Peripheral blood mononuclear cell (primary cell): ENCODE results near the genes GTSF1 and LACRT.

DNA sequence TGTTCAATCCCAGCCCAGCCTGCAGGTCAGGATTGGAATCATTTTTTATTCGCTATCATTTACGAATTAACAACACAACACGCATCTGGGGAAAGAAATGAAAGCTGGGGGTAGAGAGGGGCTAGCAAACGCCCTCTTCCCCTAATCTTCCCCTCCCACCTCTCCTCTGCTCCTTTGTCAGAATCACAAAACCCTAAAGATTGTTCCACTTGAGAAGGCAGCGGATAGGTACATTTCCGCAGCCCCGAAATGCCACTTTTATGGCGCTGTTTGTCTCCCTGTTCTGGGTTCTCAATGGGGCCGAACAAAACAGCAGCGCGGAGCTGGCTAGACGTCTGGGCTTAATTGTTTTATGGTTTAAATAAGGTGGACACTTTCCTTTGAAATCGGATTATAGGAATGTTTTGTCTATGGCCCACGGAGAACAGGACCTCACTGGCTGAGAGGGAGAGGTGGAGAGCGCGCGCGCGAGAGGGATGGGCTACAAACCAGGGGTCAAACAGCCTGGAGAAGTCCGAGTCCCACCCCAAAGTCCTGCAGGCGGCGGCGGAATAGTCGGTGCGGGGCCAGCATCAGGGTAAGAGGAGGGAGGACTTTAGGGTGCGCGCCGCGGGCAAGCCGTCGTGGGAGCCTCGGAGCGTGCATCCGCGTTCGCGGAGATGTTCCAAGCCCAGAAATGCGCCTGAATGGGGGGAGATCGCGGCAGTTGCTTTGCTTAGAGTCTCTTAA is 3.5 kb upstream of the HOXC8 start:
- PRO-cap, 8 experiments = no peak in any of the 8 experiments

DNA sequence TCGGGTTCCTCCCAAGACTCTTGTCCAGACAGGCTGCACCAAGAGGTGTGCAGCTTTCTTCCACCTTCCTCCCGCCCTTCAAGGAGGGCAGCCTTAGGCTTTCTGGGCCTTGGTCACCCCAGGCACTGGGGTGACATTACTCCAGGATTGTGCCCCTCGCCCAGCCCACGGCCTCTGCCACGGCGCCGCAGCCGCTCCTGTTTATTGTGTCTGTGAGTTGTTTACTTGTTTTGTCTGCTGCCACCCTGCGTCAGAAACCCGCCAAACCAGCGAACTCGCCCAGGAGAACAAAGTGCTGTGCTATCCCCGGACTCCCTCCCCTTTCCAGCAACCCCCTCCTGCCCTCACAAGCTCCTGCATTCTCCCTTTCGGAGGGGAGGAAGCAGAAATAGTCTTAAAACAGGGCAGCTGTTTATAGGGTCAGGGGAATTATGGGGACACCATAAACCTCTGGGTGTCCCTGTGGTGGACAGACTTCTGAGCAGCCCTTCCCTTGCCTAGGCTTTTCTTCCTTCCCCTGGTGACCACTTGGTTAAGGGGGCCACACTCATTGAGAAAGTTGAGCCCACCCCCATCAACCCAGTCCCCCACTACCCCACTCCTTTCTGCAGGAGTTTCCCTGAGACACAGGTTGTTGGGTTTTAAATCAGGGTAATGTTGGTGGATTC is 6.5 kb upstream of the HOXC6 start:
- PRO-cap, 8 experiments = no peak in any of the 8 experiments

DNA sequence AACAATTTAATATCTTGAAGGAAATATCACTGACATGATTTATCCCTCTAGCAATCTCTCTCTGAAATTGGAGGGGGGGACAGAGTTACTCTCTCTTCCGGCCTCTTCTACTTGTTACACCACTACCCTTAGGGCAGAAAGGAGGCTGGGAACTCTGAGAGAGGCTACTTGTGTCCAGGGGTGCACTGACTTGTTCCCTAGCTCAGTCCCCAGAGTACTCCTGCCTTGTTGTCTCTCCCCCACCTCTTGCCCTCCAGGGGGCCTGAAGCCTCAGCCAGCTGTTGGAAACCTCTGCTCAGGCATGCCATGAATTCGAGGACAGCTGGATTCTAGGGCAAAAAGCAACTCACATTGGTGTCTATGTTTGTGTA is 2.2 kb upstream of the HOXC6 start:
- PRO-cap, 8 experiments = no peak in any of the 8 experiments

DNA sequence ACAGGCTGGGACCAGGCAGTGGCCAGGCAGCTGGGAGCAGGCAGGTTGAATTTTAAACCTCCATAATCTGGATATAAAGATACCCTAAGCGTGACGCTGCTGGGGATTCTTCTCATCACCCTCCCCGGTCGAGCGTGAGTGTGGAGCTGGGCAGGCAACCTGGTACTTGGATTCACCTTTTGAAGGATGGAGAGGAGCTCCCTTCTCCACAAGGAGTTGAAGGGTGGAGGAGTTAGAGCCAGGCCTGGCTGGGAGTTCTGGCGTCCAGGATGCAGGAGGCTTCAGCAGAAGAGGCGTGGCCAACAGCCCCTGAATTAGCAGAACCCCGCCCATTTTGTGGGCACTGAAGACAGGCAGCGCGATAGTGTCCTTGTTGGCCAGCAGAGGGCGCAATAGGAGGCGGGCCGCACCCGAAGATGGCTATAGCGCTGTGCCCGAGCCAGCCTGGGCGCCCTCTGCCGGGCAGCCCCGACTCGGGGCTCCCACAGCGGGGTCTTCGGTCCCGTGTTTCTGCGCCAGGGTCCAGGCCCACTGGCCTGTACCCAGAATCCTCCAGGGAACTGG is 25.8 kb upstream of the SMUG1 start:
- PRO-cap, 8 experiments = no peak in any of the 8 experiments

GRCh38 chr12:54257369-54257925 is 22.5 kb downstream of the CBX5 start:
- PRO-cap, 8 experiments = no peak in any of the 8 experiments

DNA sequence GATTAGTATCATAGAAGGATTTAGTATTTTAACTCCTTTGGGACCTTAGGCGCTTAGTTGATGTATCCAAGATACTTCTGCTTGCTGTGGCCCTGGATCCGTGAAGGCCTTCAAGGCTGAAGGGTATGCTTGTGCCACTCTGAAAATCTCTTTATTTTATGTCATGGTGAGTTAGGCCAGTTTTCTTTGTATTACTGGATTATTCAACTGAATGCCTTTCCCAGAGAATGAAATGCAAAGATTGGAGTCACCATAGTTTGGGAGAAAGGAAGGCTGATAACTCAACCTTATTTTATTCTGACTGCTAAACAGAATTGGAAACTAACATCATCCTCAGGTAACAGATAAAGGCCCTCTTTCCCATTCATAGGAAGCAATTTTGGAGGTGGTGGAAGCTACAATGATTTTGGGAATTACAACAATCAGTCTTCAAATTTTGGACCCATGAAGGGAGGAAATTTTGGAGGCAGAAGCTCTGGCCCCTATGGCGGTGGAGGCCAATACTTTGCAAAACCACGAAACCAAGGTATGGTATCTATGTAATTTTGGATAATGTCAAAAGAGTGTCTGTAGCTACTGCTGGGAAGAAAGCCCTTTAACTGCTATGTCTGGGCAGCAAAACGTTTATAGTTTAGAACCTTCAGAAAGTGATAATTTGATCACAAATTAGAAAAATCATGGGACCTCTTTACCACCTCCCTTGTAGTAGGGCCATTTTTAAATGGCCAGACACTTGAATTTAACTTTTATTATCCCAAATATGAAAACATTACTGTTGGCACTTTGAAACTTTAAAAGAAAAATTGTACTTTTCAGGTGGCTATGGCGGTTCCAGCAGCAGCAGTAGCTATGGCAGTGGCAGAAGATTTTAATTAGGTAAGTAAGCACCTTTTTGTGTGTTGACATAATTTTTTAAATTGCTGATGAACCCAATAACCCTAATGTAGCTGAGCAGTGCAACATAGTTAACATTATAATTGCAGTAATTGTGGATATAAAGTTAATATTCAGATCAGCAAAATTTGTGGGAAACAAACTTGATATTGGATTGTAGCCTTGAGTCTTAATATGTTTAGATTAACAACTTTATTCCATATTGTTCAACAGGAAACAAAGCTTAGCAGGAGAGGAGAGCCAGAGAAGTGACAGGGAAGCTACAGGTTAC is 3.3 kb downstream of the HNRNPA1 start:
- PRO-cap, 8 experiments = peak in 1 of 8 experiments; most common plus-strand start position 555 of the sequence (in 1)

- PRO-cap, 8 experiments = peak in 5 of 8 experiments; most common plus-strand start chr12:54287597 (in 5)
Measured at GRCh38 chr12:54287294-54287917, 6.9 kb downstream of the HNRNPA1 start.

DNA sequence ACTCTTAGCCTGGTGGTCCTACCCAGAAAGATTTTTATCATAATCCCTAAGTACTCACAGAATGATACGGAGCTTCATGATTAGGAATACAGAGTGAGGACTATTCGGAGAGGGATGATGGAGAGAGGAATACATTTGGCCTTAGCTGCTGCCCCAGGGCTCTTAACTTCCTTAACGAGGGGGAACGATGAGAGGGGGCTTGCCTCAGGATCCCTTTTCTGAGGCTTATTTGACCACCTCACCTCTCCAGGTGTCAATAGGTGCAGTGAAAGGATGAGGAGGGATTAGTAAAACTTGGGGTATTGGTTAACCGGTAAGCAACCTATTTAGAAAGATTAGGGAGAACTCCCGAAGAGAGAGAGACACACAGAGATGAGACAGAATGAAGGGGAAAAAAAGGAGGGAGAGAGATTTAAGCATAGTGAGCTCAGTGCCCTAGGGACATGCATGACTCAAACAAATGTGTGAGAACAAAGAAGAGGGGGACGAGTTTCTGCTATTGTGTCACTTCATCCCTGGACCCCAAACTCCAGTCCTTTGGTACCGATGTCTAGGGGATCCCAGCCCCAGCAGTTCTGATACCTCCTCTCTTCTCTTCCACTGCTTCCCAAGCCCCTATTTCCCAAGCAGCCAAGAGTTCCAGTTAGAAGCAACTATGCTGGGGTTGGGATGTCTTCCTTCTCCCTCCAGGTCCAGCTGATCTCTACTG is 1.1 kb downstream of the NFE2 start:
- PRO-cap, 8 experiments = no peak in any of the 8 experiments

GRCh38 chr12:54306859-54307558 is 6.2 kb upstream of the NFE2 start:
- PRO-cap, 8 experiments = no peak in any of the 8 experiments

DNA sequence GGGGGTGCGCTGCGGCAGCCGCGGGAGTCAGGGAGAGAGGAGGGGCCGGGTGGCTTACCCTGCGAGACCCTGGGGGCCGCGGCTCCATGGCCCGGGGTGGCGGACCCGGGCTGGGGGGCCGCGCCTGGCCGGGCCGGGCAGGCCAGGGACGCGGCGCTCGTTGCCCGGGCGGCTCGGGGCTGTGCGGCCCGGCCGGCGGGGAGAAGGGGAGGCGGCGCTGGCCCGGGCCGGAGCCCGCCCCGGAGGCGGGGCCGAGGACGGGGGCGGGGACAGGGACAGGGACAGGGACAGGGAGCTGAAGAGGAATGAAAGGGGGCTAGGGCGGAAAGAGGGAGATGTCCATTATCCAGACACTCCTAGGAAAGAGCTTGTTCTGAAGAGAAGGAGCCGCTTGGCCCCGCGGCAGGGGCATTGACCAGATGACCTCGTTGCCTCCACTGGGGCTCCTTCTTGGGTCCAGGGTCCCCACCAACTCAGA is 5.5 kb downstream of the ZNF385A start:
- PRO-cap, 8 experiments = no peak in any of the 8 experiments

DNA sequence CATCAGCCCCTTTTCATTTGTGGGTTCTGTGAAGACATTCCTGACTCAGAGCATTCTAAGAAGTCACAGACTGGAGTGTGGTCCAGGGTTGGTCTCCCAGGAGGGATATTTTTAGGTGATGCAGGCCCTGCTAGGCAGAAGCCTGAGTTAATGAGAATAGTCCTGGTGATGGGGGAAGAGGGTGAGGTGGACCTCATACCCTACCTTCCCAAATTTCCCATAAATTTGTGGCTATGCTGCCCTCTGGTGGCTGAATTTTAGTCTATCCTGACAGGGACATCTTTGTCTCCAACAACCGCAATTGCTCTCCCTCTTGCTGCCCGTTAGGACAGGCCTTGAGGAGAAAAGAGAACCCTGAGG is 9.6 kb upstream of the ZNF385A start:
- PRO-cap, 8 experiments = peak in 2 of 8 experiments; most common minus-strand start position 15 of the sequence (in 1)

- PRO-cap, 8 experiments = peak in 5 of 8 experiments; most common minus-strand start chr12:54394885 (in 2)
Measured at GRCh38 chr12:54394546-54395529, 10.3 kb upstream of the ZNF385A start.

DNA sequence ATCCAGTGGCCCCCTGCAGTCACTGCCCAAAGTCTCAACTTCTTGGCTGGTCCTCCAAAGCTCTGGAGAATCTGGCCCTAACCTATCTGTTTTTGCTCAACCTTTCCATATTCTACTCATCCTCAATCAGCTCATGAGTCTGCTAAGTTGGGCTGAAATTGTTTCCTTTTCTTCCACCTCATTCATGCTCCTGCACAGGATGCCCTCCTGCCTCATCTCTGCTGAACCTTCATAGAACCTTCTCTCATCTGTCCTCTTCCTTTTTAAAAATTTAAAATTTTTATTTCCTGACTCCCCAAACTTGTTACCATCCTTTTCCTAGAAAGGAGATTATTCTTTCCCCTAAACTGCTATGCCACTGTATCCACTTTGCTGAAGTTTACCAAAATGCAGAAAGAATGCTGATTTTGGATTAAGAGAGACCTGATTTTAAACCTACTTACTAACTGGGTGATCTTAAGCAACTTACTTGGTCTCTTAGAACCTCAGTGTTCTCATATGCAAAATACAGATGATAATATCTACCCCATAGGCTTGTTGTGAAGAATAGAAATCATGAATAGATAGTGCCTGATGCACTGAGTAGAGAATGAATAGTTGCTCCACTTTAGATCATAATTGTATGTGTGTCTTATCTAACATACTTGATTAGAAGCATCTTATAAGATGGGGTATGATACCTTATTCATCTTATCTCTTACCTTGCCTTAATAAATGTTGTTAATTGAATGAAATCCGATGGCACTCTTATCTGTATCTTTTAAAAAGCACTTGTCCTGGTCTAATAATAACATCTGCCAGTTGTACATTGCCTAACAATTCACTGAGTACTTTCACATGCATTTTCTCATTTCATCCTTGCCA is 12.3 kb downstream of the ITGA5 start:
- PRO-cap, 8 experiments = no peak in any of the 8 experiments

DNA sequence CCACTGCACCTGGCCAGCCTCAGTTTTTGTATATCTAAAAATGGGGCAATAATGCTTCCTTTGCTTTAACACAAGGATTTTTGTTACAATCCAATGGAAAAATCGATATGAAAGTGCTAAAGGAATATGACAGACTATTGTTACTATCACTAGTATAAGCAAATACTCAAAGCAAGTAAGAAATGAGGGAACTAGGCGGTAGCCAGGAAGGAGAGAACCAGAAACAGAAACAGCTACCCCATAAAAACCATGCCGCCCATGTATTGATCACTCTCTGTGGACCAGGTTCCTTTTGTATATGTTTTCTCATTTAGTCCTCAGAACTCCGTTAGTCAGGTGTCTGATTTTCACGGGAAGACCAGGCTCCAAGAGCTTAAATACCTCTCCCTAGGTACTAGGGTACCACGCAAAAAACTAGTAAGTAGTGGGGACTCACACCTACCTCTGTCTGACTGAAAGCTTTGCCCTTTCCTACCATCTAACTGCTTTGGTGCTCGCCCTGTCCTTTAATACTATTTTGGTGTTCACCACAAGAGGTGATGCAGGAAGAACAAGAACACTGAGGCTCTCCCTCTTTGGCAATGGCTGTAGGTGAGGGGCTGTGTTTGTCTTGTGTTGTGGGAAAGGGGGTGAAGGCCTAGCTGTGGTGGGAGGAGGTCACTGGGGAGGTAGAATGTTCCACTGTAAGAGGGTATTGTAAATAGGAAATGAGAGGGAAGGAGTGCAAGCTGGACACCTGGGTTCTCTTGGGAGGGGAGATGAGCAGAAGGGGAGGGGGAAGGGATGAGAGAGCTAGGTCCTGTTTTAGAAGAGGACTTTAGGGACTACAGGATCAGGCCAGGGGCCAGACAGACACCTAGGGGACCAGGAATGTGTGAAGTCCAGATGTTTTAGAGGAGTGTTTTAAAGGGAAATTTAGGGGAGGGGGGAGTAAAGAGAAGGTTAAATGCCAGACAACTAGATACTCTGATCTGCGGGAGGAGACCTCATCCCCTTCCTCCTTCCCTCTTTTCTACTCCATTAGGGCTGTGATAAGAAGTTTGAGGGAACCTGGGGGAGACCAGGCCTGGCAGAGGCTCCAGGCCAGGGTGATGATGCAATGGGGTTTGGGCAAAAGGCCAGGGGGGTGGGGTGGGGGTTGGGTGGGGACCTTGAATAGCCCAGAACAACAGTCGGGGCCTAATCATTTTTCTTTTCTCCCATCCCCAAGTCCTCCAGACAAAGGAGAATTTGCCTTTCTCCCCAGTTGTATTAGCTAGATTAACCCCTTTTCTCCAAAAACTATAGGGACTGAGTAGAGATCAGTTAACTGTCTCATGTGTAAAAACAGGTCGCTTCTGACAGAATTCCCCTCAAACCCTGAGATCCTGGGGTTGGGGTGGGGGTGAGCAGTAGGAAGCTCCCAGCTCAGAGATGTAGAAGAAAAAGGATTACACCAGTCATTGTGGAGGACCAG is 2.2 kb downstream of the ITGA5 start:
- PRO-cap, 8 experiments = peak in 3 of 8 experiments; most common plus-strand start position 532 of the sequence (in 1); most common minus-strand start position 480 of the sequence (in 2)

DNA sequence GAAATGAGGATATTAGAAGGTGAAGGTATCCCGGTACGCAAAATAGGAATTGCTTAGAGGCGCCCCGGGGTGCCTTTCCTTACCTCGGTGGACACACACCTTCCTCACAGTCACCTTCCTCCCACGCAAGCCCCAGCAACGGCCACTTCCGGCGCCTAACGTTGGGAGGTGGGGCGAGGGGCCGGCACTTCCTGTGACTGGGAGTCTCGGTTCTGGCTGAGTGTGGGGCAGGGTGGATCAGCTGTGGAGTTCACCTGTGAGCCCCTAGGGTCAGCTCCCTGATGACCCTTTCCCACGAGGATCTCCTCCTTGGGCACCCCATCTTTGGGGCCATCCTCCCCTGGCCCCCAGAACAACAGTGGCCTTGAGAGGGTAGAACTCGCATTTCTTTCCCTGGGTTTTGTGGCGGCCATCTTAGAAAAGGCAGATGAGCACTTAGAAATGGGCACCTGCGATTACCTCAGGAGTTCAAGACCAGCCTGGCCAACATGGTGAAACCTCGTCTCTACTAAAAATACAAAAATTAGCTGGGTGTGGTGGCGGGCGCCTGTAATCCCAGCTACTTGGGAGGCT is at the start of gene GTSF1:
GTSF1 (minus strand) TSS at position 140 of the 573 bp plus-strand sequence.
- PRO-cap, 8 experiments = peak in 7 of 8 experiments; most common plus-strand start position 194 of the sequence (in 6); most common minus-strand start position 140 of the sequence (in 2)

DNA sequence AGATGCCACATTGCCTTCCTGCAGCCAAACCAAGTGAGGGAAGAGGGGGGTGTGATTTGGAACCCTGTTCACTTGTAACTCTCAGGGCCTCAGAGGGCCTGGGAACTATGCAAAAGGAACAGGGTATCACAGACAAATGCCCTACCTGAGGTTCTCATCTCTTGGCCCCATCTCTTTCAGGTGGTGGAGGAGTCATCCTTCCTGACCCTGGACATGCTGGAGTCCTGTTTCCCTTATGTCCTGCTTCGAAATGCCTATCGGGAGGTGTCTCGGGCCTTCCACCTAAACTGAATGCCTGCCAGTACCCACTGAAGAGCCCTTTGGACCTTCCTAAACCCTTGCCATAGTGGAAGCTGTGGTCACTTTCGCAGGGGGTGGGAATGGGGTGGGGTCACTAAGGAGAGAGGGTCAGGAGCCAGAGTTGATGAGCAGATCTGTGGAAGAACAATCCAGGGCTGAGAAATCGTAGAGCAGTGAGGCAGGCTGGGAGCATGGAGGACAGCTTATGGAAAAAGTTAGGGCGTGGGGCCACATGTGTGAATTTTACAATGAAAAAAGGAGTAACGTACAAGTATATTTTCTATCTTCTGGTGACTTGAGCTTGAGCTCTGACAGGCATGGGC is 6.9 kb upstream of the PDE1B start:
- PRO-cap, 8 experiments = no peak in any of the 8 experiments

GRCh38 chr12:54634708-54635217 is at the start of gene LACRT:
Gene LACRT, minus strand, starts transcription at chr12:54634895.
- PRO-cap, 8 experiments = no peak in any of the 8 experiments

DNA sequence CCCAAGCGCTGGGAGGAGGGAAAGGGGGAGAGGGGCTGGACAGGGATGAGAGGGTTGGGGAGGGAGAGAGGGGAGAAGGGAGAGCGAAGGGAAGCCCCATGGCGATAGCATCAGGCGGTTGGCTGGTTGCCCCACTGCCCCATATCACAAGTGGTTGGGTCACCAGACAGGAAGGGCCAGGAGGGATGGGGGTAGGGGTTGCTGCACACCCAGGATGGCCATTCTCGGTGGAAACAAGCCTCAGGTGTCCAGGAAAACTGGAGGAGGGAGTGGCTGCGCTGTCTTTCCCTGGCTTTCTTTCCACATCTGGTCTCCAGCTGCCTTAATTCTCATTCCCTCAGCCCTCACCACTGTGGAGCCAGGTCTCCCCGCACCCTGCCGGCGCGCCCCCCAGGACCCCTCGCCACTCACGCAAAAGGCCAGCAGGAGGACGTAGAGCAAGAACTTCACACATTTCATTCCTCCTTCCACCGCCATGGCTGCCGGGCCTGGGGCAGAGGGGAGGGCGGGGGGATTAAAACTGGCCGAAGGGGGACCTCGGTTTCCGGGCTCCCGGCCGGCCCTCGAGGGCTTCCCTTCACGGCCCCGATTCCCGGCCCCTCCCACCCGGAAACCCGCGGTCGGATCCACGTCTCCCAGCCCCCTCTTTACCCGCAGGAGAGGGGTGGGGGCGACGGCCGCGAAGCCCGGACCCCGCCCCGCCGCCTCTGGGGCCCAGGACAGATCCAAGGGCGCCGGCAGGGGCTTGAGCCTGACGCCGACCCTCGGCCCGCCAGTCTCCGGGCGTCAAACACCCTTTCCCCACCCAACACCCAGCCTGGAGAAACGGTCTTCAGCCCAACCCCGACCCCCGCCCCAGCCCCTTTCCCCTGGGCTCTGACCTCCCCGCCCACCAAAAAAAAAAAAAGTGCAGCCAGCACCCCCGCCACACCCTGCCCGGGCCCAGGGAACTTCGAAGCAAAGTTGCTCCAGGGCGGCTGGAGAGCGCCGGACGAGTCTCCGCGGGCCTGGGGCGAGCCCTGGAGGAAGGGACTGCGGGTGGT is 623 bp downstream of the CD63 start:
- PRO-cap, 8 experiments = peak in 8 of 8 experiments; most common plus-strand start position 221 of the sequence (in 7); most common minus-strand start position 646 of the sequence (in 6)

DNA sequence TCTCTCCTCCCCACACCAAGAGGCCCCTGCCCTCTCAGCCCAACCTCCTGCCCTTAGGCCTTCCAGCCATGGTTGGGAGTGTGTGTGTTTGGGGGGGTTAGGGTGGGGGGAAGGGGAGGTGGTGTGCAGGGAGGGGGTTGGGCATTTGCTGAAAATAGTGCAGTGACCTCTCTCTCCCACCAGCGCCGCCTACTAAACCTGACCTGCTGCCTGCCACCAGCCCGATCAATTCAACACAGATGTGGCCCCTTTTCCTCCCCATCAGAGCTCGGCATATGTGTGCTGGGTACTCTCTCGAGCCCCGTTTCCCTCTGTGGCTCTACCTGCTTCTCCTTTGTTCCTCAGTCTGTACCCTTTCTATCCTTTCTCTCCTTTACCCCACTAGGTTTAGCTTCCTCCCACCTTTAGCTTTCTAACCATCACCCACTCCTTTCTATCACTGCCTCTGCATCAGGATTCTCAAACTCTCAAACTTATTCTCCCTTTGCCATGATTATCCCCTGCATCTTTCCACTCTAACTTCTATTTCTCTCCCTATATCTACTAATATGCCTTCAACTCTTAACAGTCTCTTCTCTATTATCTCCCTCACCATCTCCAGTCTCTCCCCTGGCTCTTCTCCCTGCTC is 3.1 kb downstream of the GDF11 start:
- PRO-cap, 8 experiments = no peak in any of the 8 experiments

DNA sequence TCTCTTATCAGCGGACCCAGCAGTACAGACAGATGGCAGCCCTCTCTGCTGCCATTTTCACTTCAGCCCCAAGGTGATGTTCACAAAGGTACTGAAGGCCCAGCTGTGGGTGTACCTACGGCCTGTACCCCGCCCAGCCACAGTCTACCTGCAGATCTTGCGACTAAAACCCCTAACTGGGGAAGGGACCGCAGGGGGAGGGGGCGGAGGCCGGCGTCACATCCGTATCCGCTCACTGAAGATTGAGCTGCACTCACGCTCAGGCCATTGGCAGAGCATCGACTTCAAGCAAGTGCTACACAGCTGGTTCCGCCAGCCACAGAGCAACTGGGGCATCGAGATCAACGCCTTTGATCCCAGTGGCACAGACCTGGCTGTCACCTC is 5.6 kb downstream of the GDF11 start:
- PRO-cap, 8 experiments = no peak in any of the 8 experiments